Astrocyte (in vitro differentiated cells and primary cell): ENCODE results near the genes SLC7A4 and ZNF280B.

DNA sequence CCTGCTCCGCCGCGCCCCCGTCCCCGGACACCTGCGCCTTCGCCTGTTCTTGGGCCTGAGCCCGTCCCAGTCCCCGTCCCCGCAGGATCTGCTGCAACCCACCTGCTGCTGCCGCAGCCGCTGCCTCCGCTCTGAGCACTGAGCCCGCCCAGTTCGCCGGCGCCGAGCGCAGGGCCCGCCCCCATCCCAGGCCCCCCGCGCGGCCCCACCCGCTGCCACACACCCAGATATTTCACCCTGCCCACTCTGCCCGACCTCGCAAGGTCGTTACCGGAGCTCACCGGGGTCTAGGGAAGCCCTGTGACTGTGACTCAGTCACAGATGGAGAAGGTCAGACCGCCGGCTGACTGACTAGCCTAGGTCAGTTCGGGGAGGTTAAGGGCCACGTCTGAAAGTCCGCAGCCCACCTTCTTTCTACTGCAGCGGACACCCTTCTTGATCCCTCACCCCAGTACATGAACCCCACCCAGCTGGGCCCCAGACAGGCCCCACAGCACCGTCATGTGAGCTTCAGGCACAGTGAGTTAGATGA, at the start of gene SLC7A4:
Gene SLC7A4 (minus strand): TSS at position 133 of the 532 bp plus-strand sequence.
- PRO-cap: no peak
- RRBS, 2 experiments: 7 to 13% methylated on average over 3 to 7 of the region's 36 CpGs

DNA sequence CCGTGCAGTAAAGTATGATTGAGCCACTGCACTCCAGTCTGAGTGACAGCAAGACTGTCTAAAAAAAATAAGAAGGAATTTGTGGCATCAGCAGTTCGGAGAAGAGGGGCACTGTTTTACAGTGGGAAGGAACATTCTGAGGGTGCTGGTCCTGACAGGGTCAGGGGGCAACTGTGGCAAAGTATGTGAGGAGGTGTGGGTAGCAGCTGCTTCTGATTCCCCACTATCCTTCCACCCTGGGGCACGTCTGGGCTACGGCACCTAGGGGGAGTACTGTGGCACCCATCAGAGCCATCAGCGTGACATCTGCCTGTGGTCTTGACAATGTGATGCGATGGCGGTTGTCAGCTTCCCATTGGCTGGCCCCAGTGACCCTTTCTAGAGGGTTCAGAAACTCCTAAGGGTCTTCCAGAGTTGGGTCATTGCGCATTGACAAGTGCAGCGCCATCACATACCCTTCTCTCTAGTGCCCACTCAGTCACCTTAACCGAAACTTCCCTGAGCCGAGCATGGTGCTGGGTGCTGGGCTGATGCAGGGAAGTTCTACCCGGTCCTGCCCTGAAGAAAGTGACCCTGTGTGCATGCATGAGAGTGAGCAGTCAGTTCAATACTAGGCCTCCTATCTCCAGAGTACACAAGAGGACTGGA, 9.3 kb downstream of the YDJC start:
- PRO-cap: no peak
- RRBS, 2 experiments: 96% methylated on average over 1 of the region's 12 CpGs; no CpG with 5 or more reads in 1 of the 2 experiments

GRCh38 chr22:21651622-21652459, 9.7 kb downstream of the SDF2L1 start:
- PRO-cap: no peak
- RRBS, 2 experiments: 2 to 5% methylated on average over 24 to 25 of the region's 68 CpGs

DNA sequence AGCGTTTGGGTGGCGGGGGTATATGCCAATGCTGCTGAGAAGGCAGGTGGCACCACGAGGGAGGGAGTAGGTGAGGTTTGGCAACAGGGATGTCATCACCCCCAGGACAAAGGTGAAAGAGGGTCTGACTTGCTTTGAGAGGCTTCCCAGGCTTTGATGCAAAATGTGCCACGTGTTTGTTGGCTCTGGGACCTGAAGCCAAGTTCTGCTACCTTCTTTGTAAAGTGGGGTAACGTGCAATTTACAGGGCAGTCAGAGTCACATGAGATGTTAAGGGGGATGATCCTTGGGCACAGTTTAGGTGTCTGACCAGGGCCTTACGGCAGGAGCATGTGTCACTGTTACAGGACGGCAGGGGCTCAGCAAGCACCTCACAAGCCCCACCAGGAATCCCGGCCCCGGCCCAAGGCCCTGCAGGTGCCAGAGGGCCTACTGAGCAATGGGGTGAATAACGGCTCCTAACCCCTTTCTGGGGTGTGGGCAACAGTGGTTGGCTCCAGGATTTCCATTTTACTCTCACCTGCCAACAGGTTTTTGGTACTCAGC, 3.9 kb downstream of the YPEL1 start:
- PRO-cap: no peak
- RRBS, 2 experiments: no CpG with 5 or more reads among the region's 10 CpGs

GRCh38 chr22:21766658-21767563, 31.3 kb upstream of the YPEL1 start:
- PRO-cap: no peak
- RRBS, 2 experiments: no CpG with 5 or more reads among the region's 17 CpGs

DNA sequence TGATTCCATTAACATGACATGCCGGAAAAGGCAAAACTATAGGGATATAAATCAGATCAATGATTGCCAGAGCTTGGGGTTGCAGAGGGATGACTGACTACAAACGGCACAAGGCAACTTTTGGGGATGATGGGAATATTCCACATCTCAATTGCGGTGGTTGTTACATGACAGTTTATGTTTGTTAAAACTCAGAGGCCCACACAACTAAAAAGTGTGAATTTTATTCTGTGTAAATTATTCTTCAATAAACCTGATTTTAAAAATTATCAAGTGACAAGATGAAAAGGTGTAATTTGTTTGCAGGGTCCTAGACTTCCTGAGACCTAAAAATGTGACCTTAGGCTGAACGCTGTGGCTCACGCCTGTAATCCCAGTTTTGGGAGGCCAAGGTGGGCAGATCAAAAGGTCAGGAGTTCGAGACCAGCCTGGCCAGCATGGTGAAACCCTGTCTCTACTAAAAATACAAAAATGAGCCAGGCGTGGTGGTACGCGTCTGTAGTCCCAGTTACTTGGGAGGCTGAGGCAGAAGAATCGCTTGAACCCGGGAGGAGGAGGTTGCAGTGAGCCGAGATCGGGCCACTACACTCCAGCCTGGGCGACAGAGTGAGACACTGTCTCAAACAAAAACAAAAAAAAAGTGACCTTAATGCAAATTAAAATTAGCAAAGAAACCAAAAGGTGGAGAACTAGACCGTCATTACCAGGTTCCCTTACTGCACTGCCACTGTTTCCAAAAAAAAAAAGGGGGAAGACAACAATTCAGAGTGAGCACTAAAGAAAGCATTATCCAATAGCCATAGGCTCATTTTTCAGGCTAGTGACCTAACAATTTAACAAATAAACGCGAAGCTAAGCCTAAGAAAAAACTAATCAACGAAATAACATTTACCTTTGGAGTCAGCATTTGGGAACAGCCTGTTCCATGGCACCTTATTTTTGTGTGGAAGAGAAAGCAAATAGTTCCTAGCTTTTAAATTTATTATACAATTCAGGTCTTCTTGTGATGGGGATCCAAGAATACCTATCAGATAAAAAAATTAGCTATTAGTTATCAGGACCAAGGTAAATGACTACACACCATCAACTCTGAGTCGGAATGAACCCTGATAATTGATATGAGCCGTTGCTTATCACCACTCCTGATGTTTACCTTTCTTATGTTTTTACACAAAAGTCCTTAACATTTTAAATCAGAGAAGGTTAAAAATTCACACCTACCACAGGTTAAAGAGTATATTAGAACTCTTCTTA, 52.2 kb upstream of the YPEL1 start:
- PRO-cap: no peak
- RRBS, 2 experiments: no CpG with 5 or more reads among the region's 20 CpGs

DNA sequence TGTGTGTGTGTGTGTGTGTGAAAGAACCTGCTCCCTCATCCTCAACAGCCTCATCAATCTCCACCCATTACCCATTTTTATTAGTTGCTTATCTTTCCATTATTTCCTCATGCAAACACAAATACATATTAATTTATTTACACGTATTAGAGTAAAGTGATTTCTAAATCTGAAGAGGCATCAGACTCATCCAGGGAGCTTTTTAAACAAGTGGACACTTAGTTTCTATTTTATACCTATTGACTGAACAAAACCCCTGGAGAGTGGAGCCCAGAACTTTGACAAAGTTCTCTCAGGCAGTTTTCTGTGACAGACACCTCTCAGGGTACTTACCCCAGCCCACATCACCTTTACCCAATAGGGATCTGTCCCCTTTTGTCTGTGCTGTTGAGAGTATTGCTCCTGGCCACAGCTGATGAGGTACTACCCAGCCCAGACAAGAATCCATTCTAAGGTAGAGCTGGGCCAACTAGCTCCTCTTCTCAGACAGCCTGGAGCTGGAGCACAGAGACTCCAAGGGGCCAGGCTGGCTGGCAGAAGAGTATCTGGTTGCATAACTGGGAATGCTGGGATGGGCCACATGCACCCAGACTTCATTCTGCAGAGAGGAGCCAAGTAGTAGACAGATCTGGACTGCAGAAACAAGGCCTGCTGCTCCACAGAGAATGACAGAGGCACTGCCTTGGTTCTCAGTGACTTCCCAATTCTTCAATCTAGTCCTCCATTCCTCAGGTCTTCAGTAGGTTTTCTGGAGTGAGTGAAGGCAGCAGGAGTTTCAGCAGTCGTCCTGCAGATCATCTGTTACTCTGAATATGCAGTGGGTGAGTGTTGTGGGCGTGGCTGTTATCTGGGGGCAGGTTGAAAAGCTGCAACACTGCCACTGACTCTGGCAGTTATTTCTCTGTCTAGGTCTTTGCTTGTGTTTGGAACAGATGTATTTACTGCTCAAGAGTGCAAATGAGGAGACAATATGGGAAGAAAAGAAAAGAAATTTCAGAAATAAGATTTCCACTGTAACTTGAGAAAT, 35.2 kb downstream of the MAPK1 start:
- PRO-cap: no peak
- RRBS, 2 experiments: no CpG with 5 or more reads among the region's 3 CpGs

DNA sequence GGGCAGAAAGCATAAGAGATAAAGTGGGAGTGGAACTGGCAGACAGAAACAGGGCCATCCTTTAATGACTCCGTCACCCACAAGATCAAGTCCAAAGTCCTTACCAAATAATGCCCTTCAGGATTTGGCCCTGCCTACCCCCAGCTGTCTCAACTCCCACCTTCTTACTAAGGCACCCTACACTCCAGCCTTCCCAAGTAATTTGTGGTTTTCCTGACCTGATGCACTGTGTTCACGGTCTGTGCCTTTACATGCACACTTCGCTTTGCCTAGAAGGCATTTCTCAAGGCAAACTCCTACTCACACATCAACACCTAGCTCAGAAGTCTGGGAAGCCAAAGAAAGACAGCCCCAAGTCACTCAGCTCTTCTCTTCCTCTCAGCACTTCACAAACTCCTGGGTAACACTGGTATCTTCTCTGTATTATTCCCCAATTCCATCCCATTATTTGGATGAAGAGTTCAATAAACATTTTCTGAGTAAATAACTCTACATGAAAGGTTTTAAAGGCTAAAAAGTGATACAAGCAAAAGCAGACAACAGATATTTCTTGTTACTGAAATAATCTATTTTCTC, 5.9 kb downstream of the MAPK1 start:
- PRO-cap: no peak
- RRBS, 2 experiments: no CpG with 5 or more reads among the region's 3 CpGs

DNA sequence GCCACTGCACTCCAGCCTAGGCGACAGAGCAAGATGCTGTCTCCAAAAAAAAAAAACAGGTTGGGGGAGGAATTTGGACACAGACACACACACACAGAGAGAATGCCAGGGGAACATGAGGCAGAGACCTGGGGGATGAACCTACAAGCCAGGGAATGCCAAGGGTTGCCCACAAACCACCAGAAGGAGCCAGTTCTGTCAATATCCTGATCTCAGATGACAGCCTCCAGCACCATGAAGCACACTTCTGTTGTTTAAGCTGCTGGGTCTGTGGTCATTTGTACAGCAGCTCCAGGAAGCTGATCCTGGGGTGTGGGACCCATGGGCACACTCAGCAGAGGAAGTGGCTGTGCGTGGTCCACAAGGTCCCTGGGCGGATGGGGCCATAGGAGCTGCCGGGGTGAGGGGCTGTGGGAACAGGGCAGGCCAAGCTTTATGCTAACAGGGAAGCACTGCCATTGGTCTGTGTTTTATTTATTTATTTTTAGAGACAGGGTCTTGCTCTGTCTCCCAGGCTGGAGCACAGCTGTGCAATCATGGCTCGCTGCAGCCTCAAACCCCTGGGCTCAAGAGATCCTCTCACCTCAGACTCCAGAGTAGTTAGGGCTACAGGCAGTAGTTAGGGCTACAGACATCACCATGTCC, 12.1 kb downstream of the PPM1F start:
- PRO-cap: no peak
- RRBS, 2 experiments: no CpG with 5 or more reads among the region's 5 CpGs

DNA sequence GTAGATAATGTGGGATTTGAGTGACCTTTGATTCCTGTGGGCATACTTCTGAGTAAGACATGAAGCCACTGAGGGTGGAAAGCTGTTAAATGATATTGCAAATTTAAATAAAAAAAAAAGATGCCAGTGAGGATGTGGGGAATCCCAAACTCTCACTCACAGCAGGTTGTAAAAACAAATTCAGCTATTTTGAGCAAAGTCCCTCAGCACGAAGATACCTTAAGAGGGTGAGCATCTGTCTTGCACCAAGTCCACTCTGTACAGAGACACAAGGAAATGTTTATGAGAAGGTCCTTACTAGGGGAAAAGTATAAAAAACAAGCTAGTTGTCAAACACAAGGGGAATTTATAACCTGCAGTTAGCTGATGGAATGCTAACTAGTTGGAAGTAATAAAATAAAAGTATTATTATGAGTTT, 59.6 kb upstream of the TOP3B start:
- PRO-cap: no peak
- RRBS, 2 experiments: no CpG with 5 or more reads among the region's 1 CpG

GRCh38 chr22:22043464-22044082, 61.0 kb upstream of the TOP3B start:
- PRO-cap: no peak
- RRBS, 2 experiments: no CpG with 5 or more reads among the region's 9 CpGs

DNA sequence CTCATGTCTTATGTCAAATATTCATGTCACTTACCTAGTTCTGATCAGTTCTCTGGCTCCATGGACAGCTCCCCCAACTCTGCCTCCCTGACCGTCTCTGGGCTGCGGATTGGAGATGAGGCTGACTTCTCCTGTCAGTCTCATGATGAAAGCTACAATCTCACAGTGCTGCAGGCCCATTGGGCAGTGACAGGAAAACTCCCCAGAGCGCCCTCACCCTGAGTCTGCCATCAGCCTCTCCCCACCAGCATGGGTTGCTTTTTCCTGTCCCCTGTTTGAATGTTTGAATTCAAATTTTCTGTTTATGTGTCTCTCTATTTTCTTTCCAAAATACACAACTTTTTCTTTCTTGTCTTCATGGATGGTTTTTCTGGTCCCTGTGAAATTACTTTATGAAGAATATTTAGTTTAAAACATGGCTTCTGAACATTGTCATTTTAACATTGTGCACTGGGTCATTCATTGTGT, 63.8 kb upstream of the TOP3B start:
- PRO-cap: no peak
- RRBS, 2 experiments: no CpG with 5 or more reads among the region's 3 CpGs

DNA sequence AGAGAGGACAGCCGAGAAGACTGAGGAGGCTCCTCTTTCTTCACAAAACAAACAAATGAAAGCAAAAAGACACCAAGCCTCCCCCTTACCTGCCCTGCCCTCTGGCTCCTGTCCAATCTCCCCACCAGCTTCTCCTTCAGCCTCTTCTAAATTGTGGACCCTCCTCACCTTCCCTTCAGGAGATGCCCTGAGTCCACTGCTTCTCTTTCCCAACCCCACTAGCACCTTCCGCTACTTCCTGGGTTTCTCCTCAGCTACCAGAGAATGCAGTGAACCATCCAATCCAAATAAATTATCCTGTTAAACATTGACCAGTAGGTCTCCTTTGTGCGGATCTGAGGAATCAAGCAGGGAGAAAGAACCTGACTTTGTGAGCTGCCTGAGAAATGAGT, 63.3 kb upstream of the VPREB1 start:
- PRO-cap: no peak
- RRBS, 2 experiments: no CpG with 5 or more reads among the region's 3 CpGs

DNA sequence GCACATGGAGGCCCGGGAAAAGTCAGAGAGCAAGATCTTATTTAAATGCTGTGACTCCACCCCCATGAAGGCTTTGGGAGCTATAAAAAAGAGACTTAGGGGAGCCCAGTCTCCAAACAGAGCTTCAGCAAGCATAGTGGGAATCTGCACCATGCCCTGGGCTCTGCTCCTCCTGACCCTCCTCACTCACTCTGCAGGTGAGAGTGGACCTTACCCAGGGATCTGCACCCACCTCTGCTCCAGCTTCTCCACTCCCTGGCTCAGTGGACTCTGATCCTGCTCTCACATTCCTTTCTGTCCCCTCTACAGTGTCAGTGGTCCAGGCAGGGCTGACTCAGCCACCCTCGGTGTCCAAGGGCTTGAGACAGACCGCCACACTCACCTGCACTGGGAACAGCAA, 29.9 kb upstream of the VPREB1 start:
- PRO-cap: no peak
- RRBS, 2 experiments: no CpG with 5 or more reads among the region's 3 CpGs

DNA sequence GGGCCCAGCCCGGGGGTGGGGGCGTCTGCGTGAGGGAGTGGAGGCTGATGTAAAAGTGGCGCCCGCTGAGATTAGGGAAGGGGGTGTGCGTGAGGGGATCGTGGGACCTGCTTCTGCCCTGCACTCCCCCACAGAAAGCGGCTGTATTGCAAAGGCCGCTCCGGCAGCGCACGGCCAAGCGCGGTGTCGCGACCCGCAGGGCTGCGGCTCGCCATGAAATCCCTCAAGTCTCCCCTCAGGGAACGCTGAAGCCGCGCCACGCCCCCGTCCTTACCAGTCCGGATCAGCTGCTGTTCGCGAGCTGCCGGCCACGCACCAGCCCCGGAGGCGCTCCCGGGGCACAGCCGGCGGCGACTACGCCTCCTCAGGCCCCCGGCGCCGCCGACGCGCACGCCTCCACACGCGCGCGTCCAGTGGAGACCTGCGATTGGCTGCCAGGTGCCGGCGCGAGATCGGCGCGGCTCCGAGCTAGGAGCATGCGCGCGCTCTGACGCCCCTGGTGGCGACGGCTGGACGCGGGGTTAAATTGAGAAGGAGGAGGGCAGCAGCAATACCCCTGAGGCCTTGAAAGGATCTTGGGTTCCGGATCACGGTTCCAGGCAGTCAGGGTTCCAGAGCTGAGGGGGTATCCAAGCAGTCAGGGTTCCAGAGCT, at the start of gene ZNF280B:
Gene ZNF280B (minus strand): TSS at position 358 of the 653 bp plus-strand sequence.
- PRO-cap: no peak
- RRBS, 2 experiments: under 1 to 4% methylated on average over 13 to 26 of the region's 65 CpGs

DNA sequence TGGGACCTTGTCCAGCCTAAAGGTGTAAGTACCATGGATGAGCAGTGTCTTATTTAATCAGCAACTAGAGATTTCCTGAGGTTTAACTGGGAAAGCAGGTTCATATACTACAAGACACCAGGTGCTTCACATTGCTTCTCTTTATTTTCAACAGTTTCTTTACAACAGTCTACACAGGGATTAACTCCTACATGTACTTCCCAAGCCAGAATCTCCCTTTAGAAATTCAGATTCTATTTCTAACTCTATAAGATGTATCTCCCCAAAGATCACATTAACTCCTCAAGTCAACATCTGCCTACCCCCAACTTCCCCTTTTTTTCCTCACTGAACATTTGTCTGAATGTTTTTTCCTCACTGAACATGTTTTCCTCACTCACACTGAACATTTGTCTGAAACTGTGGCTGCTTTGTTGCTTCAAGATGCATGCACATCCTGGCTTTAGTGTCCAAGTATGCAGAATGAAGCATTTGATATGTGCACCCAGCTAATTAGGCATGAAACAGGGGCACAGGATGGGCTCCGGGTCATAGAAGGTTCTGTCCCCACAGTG, 11.4 kb downstream of the PRAME start:
- PRO-cap: no peak
- RRBS, 2 experiments: no CpG with 5 or more reads among the region's 1 CpG

GRCh38 chr22:22553217-22553665, 5.8 kb downstream of the PRAME start:
- PRO-cap: no peak
- RRBS, 2 experiments: no CpG with 5 or more reads among the region's 1 CpG

DNA sequence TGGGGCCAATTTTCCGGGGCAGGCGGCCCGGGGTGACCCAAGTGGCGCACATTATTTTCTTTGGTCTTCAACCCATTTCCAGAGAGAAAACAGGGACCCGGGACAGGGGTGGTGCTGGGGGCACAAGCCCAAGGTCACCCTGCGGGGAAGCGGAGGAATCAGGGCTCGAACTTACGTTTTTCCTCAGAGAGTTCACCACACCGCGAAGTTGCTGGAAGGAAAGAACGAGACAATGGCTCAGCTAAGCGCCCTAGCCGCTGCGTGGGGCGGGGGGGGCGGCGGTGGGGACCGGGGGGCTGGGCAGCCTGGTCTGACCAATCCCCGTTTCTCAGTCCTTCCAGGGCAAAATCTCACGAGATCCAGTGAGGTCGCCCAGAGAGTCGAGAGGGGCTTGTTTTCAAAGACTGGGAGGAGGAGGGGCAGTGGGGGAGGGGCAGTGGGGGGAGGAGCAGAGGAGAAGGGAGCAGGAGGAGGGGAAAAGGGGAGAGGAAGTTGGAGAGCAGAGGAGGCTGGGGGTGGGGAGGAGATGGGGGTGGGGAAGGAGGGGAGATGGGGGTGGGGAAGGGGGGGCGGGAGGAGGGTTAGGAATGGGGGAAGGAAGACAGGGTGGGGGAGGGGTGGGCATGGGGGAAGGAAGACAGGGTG, 1.6 kb downstream of the PRAME start:
- PRO-cap: no peak
- RRBS, 2 experiments: 95 to 98% methylated on average over 3 of the region's 24 CpGs

- PRO-cap: no peak
- RRBS, 2 experiments: no CpG with 5 or more reads among the region's 2 CpGs
Measured at GRCh38 chr22:22686486-22686873, 42.1 kb downstream of the GGTLC2 start.

DNA sequence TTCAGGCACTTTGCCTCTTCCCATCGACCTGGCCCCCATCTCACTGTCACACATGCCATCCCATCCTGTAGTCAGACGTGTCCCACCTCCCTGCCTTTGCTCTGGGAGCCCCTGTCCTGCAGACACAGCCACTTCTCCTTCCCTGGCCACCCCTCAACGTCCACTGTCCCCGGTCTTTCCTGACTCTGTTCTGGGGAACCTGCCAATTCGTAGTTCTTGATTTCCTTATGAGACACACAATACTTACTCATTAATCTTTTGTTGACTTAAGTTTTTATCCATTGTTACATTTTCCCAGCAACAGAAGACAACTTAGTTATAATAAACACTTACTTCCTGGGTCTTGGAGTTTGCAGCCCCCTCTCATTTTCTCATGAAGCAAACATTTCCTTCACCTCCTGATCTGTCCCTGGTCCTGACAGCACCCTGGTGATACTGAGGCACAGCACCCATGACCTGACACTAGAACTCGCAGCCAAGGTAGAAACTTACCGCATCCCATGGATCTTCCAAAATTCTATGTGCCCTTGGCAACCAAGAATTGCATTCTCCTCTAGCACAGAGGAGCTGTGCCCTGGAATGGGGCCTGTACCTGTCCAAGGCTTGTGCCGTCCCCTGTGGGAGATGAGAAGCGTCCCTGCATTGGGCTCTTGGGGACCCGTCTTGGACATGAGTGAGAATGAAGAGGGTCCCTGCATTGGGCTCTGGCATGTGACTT, 66.9 kb downstream of the GGTLC2 start:
- PRO-cap: no peak
- RRBS, 2 experiments: no CpG with 5 or more reads among the region's 10 CpGs